Endothelial cell (in vitro differentiated cells): Measurements from ENCODE around the genes SPTLC3, OTOR, DSTN and BANF2.

DNA sequence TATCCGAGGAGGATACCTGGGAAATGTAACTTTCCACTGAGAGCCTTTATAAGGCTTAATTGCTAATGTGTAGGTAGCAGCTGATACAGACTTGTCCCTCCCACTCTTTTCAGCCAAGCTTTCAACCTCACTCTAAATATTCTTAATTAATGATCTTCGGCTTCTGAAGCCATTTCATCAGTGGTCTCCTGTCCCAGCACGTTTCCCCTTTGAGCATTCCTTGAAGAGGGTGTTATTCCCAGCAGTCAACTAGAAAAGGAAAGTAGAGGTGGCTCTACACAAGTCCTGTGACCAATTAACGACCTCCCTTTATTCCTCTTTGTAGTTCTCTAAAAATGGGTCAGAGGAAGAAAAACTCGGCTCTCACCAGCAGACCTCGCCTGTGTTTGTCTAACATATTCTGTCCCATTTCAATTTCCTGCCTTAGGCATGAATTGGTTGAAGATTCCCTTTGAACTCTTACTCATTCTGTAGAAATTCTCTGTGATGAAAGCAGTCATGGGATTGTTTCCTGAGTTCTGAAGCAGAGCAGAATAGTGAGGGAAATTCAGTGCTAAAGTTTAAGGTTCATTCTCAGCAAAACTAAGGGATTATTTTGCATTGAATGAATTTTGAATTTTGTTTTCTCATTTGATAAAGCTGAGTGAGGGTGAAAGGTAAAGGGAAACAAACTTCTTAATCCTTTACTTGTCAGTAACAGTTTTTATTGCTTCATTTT lies 105.5 kb downstream of the SLX4IP start:
- PRO-cap = bidirectional peak, plus-strand start at position 523 of the sequence, minus-strand start at position 388 of the sequence

DNA sequence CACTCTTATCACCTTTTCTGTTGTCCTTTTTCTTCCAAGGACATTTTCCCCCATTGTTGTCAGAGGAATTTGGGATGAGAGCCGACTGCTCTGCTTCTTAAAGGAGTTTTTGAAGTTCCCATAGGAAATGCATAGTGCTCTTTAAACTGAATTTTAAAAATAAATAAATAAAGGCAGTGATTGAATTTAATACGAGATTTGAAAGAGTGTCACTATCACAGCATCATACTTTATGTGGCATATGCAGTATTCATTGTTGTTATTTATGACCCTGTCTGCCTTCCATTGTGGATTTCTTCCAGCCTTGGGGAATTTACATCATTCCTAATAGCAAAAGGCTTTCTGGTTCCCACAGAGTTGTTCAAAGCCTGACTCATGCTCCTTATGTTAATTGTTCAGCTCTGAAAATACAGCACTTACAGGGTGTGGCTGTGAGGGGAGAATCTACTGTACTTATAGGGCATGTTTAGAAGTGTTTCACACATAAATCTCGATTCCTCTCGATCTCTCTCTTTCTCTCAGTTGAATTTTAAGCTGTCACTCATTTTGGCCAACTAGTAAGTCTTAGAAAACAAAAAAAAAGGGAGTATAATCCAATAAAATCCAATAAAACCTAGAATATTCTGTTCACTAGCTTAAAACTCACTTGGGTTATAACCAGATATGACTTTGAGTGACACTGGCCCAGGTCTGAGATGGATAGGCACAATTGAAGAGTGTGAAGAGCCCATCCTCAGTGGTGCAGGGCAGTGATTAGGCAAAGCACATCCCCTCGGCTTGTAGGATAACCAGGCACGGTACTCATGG lies 54.3 kb downstream of the JAG1 start:
- PRO-cap = no peak

GRCh38 chr20:10637628-10637948 lies 36.2 kb downstream of the JAG1 start:
- PRO-cap = no peak

DNA sequence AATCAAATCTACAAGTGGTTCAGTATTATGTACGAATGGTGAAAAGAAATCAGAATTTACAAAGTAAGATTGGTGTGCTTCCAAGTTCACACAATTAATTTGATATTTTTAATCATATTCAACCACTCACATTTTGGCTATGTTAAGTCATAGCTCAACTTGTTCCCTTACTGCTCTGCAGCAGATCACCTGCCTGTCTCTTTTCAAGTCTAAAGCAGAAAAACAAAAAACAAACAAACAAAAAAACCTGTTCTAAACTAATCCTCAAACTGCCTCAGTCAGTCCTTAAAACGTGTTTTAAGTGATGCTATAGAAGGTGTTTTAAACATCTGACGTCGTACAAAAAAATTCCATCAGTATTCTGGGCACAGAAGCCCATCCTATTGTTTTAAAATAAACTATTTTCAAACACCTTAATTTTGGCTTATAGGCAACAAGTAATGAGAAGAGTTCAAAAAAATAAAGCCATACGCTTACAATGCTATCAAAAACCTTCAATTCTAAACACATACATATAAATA lies 35.4 kb downstream of the JAG1 start:
- PRO-cap = no peak

DNA sequence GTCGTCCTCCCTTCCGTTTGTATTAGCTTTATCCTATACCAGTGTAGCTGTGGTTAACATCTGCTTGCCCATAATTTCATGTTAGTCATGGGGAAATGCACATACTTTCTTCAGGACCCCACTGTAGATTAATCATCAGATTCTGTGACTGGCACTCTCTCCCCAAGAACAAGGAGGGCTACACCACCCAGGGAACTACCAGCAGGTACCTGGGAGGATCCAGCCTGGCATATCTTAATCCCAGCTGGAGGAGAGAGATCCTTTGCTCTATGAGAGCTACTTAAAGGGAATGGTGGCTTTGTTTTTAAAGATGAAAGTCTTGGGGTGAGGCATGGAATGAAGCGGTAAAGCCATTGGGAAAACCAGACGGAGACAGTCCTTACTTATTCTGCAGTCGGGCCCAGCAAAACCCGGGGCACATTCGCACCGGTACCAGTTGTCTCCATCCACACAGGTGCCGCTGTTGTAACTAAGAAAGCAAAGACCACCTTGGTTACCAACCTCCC lies 30.4 kb downstream of the JAG1 start:
- PRO-cap = no peak

DNA sequence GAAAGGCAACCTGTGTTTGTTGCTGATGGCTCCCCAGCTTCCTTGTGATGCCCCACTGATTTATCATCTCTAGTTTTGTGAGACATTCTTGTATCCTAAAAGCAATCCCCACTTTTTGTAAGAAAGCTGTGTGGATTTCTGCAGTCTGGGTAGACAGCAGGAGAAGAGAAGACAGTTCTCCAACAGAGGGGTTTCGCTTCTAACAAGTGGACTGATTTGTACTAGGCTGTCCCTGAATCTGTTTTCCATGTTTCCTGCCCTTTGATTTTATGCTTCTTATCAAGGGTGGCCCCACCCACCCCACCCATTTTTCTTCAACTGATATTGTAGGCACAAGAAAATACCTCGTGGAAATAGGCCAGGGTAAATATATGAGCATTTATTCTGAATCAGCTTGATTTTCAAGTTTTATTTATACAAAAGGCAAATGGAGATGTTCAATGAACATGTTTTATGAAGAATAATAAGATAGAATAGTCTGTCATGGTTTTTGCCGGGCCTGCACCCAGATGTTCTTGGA lies 25.7 kb upstream of the JAG1 start:
- PRO-cap = no peak

DNA sequence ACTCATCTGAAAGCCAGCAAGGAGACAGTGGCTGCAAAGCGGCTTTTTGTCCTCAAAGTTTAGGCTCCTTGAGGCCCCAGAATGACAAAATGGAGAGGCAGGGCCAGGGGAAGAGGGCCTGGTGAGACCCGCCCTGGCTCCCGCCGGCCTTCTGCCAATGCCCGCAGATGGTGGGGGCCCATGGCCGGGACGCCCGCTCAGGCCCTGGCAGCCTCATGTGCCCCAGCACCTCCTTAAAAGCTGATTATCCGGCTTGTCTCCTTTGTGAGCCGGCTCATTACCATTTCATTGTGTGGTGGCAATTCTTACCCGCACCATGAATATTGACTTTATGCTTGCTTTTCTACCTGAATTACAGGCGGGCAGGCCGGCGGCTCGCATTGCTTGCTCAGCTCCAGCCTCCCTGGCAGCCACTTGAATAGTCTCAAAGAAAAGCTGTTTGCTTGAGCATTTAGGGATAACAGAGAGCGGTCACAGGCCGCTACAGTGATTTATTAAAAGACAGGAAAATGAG lies 119.9 kb upstream of the JAG1 start:
- PRO-cap = no peak

GRCh38 chr20:11097537-11097902 lies 423.7 kb upstream of the JAG1 start:
- PRO-cap = no peak

DNA sequence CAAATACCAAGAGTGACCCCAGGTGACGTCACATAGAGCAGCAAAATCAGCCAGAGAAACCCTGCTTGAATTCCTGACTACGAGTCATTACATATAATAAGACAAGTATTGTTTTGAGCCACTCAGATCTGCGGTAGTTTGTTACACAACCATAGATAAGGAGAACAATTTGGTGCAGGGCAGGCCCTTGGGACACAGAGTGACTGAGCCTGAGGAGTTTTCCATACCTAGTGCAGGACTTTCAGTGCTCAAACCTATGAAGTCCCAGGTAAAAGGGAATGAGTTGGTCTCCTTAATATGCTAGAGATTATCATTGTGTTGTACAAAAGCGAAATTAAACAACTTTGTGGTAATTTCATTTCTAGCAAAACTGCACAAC lies 556.1 kb upstream of the JAG1 start:
- PRO-cap = no peak

DNA sequence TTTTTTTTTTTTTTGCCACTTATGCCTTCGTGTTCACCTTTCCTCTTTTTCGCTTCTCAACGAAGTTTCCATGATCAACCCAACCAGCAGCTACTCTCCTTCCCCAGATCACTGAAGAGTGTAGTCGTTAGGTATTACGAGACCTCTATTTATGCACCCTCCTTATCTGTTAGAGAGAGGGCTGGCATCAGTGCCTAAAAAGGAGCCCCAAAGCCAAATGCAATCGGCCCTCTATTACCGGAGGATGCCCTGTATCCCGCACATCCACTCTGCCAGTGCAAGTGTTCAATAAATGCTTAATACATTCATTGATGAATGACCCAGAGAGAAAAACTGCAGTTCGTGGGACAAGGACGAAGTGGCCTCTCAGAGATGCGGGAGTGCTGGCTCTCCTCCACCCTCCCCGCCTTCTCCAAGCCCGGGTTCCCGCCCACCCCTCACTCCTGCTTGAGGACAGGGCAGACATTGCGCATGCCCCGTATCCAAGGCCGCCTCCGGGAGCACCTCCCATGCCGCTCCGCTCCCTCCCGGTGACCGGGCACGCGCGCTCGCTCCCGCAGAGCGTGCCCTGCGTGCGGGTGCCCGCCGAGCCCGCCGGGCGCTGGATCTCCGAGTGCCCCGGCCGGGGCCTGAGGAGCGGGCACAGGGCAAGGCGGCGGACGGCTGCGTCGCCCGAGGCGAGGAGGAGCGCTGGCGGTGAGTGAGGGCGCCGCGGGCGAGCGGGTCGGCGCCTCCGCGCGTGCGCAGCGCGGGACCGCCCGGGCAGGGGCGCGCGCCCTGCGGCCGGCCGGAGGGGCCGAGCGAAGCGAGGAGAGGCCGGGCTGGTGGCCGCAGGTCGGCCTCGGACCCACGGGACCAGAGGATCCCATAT lies 27.2 kb upstream of the BTBD3 start:
- PRO-cap = bidirectional peak, plus-strand start at position 481 of the sequence, minus-strand start at position 276 of the sequence; bidirectional peak, plus-strand start at position 632 of the sequence, minus-strand start at position 702 of the sequence

DNA sequence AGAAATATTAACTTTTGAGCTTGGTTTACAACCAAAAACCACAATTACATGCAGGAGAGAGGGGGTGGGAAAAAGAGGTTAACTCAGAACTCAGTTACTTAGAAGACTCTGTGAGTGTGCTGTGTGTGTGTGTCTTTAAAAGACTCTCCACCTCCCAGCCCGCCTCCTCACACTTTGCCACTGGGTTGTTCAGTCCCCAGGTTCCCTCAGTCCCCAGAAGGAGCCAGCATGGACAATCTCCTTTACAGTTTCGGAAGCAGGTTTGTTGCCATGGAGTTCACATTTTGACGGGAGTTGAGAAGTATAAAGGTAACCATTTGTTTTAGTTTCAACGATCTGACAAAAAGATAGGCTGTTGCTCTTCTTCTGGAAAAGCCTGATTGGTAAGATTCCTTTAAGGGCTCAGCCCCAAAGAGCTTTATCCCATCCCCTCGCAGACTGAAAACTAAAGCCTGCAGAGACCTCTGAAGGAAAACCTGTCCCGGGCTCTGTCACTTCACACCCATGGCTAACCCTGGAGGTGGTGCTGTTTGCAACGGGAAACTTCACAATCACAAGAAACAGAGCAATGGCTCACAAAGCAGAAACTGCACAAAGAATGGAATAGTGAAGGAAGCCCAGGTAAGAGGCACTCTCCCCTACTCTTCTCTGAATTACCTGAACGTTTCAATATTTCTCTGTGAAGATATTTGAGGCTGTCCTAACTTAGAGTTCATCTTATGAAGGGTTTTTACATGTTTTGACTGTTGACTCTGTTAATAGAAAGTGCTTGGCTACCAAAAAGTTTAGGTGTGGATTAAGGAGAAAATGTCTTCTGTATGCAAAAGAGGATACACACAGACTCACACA lies at the start of gene SPTLC3:
Gene SPTLC3, plus strand, starts transcription at position 209 of the 849 bp plus-strand sequence.
- PRO-cap = no peak

DNA sequence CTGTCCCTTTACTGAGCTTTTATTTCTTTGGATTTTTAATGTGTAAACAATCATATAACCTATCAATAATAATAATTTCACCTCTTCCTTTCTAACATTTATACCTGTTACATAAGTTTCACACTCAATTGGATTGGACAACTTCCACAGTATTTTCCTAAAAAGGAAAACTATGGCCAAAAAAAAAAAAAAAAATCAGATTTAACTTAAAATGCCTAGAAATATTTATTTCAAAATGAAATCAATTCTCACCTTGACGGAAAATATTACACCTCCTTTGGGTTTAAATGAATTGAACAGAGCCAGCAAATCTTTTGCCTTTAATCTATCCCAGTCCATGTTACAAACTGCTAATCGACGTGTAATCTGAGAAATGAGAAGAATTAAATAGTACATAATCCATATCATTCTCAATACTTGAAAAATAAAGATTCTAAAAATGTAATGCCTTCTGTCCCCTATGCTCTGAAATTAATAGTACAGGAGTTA lies 9.8 kb downstream of the ESF1 start:
- PRO-cap = no peak

DNA sequence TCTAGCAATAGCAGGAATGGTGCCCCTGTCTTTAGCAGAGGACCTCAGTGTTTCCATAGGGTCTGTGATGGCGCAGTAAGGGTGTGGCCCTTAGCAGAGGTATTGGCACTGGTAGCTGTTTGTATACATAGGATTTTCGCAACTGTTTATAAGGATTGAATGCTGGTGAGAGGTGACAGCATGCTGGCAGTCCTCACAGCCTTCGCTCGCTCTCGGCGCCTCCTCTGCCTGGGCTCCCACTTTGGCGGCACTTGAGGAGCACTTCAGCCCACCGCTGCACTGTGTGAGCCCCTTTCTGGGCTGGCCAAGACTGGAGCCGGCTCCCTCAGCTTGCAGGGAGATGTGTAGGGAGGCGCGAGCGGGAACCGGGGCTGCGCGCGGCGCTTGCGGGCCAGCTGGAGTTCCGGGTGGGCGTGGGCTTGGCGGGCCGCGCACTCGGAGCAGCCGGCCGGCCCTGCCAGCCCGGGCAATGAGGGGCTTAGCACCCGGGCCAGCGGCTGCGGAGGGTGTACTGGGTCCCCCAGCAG lies 111.2 kb downstream of the FLRT3 start:
- PRO-cap = no peak

GRCh38 chr20:16483436-16483882 lies 89.8 kb downstream of the KIF16B start:
- PRO-cap = no peak

- PRO-cap = no peak
These were observed 983 bp downstream of the KIF16B start for GRCh38 chr20:16572266-16572663.

GRCh38 chr20:16748046-16748517 lies at the start of gene OTOR:
OTOR (plus strand) TSS chr20:16748358.
- PRO-cap = no peak

DNA sequence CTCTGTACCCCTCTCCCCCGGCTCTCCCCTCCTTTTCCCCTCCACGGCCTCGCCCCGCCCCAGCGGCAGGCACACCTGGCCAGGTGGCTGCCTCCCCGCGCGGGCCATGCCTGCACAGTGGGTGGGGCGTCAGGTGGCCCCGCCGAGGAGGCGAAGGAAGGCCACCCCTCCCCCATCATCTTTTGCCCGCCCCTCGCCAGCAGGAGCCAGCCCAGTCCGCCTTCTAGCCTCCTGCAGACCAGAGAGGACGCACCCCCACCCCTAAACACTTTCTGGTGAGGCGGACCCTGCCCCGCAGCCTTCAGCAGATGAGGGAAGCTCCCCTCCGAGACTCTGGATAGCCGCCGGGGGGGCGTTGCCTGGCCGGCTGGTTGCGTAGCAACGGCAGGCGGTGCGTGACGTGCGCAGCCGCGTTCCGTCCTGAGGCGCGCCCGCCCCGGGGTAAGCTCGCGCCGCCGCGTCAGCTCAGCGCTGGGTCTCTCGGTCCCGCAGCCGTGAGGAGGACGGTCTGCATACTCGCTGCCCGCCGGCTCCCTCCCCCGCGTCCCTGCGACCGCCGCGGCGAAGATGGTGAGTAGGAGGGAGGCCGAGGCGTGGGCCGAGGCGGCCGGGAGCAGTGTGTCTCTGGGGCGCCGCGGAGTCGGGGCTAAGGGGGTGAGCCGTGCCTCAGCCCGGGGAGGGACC lies at the start of gene DSTN:
Gene DSTN, plus strand, starts transcription at position 434 of the 684 bp plus-strand sequence.
- PRO-cap = bidirectional peak, plus-strand start at position 478 of the sequence, minus-strand start at position 310 of the sequence

DNA sequence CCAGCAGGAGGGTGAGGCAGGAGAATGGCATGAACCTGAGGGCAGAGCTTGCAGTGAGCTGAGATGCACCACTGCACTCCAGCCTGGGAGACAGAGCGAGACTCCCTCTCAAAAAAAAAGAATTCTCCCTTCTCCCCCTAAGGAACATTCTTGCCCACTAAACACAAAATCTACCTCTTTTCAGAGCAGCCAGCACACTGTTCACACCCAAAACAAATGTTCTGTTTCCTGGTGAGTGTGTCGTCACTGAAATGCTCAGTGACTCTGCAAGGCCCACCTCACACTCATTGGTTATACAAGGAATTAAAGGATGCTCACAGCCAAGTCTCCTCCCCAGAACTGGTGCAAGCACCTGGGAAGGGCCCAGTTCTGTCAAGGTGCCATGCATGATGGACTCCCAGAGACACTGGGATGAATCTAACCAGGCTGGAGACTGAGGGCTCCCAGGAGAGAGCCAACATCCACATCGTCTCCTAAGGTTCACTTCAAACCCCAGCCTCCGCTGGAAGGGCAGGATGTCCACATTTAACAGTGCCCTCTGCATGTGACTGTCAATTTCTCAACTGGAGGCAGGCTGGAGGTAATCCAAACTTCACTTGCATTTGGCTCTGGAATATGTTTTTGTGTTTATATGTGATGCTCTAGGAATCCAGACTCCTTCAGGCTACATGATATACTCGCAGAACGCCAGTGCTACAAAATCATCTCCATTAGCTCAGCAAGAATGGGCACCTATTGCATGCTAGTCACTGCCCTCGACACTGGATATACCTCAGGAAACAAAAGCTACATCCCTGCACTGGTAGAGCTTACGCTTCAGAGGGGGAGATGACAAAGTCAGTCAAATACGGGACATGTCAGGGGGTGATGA lies 7.2 kb downstream of the RRBP1 start:
- PRO-cap = no peak

GRCh38 chr20:17683981-17684664 lies 2.1 kb upstream of the RRBP1 start:
- PRO-cap = no peak

DNA sequence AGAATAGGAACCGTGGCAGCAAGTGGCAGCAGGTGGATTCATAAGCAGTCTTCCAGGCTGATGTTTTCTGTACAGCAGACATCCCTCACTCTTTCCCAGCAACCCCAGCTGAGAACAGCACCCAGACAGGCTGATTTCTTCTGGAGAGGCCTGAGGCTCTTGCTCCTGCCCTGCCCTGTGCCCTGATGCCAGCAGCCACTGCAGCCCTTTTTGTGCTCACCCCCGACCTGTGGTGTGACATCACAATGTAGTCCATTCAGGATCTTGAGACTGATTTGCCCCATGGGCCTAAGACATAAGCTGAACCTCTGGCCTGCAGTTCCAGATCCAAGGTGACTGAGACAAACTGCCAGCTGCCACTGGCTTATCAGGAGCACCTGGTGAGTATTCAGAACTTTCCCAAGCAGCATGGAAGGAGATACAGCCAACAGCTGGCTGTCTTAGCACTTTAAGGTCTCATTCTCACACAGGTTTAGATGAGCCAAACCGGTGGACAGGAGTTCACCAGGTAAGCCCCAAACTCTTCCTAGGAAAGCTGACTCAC lies at the start of gene BANF2:
Gene BANF2, plus strand, starts transcription at position 291 of the 544 bp plus-strand sequence.
- PRO-cap = no peak